Epidermal melanocyte (primary cell): ENCODE measurements around the genes TTC30A and CWC22.

- RRBS, result no CpG with 5 or more reads among the region's 4 CpGs
Measured at GRCh38 chr2:177295961-177296321, 31.4 kb upstream of the NFE2L2 start.

- RRBS, result no CpG with 5 or more reads among the region's 4 CpGs
Measured at GRCh38 chr2:177396126-177396813, 3.7 kb downstream of the AGPS start.

GRCh38 chr2:177618183-177619196 is at the start of gene TTC30A:
TTC30A (minus strand) TSS chr2:177618742.
- RRBS, result 2% methylated on average over 22 of the region's 76 CpGs

DNA sequence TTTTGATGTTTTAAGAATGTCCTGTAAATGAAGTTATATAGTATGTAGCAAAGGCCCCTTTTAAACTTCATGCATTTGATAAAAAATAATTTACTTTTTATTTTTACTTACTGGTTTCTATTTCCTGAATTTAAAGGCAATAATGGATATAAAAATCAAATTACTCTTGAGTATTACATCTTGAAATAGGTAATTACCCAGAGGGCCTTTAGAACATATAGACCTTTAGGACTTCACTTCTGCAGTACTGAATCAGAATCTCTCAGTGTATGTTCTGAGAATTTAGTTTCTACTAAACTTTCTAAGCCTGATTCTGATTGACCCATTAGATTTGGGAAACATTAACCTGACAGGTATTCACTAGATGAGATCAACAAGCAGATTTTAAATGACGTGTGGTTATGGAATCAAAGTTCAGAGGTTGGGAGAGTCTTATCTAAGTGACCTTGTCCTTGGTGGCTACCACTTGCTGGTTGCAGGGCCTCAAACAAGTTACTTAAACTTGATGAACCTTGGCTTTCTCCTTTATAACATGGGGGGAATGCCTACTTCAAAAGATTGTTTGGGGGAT is 198.8 kb downstream of the PDE11A start:
- RRBS, result no CpG with 5 or more reads among the region's 1 CpG

GRCh38 chr2:178191251-178191767 is 3.0 kb upstream of the OSBPL6 start:
- RRBS, result no CpG with 5 or more reads among the region's 6 CpGs

DNA sequence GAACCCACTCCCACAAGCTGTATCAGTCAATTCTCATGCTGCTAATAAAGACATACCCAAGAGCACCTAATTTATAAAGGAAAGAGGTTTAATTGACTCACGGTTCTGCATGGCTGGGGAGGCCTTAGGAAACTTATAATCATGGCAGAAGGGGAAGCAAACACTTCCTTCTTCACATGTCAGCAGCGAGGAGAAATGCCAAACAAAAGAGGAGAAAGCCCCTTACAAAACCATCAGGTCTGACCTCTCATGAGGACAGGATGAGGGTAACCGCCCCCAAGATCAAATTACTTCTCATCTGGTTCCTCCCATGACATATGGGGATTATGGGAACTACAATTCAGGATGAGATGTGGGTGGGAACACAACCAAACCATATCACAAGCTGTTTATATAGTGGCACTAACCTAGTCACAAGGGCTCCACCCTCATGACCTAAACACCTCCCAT is 109.9 kb downstream of the OSBPL6 start:
- RRBS, result no CpG with 5 or more reads among the region's 3 CpGs

DNA sequence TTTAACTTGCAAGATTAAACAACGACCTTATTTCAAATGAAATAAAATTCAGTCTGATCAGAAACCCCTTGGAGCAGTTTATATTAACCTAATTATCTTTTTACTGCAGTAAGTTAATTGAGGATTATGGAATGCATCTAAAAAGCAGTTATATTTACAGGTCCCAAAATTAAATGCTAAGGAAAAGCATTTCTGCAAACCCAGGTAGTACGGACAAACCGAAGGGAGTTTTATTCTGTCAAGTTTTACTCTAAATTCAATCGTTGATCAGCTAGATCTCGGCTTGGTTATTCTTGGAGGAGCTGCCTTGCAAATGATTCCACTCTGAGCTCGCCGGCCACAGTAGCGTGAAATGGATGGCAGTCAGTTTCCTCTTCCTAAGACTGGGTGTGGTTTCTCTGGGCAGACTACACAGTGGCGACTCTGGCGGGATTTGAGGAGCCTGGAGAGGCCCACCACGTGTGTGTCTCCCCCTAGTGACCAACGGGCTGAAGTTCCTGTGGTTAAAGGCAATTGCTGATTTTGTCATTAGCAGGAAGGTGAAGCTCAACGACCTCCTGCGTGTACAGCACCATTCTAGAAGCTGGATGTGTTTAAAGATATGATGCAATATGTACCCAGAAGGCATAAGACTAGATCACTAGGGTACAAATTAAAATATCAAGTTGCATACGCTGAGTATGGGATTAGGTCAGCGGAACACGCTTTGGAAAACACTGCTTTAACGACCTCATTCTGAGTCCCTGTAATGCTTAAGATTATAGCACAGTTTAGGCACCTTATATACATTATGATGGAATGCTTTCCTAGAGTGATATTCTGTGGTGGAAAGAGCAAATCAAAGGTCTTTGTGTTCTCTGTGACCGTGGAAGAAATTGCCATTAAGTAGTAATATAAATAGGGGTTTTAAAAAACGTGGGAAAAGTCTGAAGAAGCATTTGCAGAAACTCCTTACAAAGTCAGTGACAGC is 36.3 kb downstream of the PRKRA start:
- RRBS, result no CpG with 5 or more reads among the region's 20 CpGs

DNA sequence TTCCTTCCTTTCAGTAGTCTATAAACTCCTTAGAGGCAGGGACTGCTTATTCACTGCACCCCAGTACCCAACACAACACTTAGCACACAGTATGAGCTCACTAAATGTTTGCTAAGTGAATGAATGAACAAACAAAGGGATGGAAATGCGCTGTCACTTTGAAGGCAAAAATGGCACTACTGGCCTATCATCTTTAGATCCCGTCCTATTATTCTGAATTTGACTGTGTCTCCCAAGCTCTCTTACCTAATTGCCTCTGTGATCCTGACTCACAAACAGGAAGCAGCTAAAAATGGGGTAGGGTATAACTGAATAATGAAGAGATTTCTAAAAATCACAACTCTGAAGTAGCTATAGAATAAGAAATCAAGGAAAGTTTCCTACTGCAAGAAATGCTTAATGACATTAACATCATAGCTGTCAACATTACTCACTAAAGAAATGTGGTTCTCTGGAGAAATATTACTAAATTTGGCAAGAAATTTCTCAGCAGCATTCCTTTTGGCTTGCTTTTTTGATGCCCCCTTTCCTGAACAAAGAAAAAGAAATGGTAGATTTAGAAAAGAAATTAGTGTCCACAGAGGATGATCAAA is 9.7 kb downstream of the PRKRA start:
- RRBS, result no CpG with 5 or more reads among the region's 2 CpGs

DNA sequence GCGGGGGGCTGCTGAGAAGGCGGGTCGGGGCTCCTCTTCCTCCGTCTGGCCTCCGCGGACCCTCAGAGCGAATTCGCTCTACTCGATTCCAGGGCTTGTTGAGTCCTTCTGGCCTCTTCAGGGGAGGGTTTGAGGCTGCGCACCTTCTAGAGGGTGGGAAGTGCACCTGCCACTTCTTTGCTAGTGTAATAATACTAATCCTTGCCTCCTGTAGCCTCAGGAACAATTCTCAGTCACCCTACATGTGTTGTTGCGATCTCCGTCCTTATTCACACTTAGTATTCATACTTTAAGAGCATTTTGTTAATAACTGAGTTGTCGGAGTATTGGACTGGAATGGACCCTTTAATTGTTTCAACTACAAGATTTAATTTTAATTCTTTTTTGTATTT is 685 bp downstream of the PLEKHA3 start:
- RRBS, result no CpG with 5 or more reads among the region's 13 CpGs

GRCh38 chr2:178586351-178587078 is 106.3 kb downstream of the PLEKHA3 start:
- RRBS, result no CpG with 5 or more reads among the region's 6 CpGs

DNA sequence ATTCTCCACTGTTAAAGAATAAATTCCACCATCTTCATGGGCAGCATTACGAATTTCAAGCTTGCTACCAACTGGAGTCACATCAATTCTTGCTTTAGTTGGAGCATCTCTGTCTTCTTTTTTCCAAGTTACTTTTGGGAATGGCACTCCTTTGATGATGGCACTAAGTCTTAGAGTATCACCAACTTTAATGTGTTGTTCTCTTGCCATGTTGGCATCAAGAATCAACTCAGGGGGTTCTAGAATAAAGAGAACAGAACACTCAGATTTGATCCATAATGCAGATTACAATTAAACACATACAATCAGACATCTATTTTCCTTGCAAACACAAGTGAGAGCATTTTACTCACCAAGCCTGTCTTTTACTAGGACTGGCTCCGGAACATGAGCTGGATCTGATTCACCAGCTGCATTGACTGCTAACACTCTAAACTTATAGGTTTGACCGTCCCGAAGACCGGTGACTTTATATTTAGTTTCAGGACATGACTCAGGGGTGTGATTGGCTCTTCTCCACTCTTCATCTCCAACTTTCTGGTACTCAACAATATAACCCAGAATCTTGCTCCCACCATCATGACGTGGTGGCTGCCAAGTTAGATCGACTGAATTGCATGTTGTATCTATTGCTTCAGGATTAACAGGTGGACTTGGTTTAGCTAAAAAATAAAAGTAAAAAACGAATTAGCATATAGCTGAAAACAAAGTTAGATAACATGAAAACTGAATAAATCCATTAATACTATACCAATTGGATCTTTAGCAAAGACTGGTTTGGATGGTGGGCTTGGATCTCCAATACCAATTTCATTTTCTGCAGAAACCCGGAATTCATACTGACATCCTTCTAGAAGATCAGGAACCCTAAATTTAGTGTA is 112.4 kb downstream of the PLEKHA3 start:
- RRBS, result 97% methylated on average over 4 of the region's 9 CpGs

DNA sequence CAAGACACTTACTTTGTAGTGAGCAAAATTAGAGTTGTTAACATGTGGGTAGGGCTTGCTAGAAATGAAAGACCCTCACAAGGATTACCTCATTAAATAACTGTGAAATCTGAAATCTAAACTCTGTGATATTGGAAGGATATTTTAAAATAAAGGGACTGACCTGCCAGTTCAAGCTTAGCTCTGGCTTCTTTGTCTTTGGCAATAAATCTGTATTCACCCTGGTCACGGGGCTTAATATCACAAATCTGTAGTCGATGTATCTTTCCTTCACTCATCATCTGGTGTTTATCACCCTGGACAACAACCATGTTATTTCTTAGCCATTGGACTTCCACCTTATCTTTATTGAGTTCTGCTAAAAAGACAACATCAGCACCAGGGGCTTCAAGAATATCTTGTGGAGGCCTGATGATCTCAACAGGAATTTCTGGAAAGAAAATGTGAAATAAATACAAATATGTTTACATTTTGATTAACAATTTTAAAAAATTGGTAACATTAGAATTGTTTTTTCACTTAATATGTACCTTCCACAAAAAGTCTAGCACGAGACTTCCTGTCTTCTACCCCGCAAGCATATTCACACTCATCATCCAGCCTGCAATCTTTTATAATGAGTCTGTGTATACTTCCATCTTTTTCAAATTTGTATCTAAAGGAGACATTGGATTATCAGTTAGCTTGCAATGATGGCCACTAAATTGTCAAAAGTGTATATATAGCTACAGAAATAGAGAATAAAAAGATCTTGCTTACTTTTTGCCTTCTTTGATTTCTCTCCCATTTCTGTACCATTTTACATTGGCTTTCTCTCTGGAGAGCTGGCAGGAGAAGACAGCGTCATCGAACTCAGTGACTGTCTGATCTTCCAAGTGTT is 139.4 kb downstream of the PLEKHA3 start:
- RRBS, result no CpG with 5 or more reads among the region's 6 CpGs

DNA sequence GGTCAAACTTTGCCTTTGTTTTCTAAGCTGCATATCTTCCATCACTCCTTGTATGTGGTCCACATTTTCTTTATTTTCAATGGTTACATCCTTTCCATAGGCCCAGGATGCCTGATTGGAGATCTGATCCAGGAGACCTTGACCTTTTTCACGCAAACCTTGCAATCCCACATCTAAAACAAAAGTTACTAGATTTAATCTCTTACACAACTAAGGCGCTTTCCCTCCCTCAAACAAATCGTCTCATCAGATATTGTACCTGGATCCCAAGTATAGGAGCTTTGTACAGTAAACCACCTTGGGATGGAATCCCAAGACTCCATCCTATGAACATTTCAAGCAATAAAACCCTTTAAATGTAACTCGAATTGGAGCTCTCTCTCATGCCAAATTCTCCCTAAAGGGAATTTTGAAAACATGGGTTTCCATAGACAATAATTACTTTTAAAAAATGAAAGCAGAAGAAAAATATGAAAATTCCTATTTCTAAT is 71.9 kb upstream of the CCDC141 start:
- RRBS, result no CpG with 5 or more reads among the region's 4 CpGs

DNA sequence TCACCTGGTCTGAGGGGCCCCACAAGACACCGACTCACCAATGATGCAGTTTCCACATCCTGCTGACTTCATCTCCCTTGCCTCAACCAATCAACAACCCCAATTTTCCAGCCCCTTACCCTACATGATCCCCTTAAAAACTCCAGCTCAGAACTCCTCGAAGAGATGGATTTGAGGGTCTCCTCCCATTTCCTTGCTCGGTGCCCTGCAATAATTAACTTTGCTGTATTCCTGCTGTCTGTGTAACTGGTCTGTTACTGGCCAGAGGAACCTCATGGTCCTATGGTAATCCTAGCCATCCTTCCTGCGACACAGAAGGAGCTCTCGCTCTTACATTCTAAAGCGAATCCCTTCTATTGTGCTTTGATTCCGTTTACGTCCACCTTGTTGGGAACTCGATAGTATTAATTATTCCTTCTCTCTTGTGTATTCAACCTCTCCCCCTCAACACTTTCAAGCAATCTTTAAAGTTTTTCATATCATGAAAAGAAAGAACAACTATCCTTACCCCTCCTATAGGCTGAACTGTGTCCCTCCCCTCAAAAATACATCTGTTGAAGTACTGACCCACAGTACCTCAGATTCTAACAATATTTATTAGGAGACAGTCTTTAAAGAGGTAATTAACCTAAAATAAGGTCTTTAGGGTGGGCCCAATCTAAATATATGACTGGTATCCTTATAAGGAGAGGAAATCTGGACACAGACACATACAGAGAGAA is 89.9 kb upstream of the CCDC141 start:
- RRBS, result no CpG with 5 or more reads among the region's 9 CpGs

DNA sequence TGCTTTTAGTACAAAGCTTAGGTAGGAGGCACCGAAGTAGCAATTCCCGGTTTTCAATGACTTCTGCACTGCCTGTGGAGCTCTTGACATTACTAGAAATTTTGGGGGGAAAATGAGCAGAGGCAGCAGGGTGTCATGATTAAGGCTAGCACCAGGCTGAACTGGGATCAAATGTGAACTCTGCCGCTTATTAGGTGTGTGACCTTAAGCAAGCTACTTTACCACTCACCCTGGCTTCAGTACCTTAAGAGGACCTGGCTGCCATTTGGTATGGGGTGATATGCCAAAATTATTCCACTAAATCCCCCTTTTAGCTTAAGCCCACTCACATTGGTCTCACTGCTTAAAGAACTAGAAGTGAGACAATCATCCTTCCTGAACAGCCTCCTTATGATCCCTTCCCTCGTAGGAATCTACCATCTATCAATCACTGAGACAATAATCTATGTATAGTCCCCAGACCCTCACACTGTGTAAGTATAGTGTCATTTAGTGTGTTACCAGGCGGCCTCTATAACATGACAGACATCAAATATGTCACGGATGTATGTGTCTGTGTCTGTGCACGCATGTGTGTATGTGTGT is 36.9 kb downstream of the SESTD1 start:
- RRBS, result no CpG with 5 or more reads among the region's 7 CpGs

- RRBS, result no CpG with 5 or more reads among the region's 1 CpG
Measured at GRCh38 chr2:179238957-179239553, 25.6 kb downstream of the SESTD1 start.

DNA sequence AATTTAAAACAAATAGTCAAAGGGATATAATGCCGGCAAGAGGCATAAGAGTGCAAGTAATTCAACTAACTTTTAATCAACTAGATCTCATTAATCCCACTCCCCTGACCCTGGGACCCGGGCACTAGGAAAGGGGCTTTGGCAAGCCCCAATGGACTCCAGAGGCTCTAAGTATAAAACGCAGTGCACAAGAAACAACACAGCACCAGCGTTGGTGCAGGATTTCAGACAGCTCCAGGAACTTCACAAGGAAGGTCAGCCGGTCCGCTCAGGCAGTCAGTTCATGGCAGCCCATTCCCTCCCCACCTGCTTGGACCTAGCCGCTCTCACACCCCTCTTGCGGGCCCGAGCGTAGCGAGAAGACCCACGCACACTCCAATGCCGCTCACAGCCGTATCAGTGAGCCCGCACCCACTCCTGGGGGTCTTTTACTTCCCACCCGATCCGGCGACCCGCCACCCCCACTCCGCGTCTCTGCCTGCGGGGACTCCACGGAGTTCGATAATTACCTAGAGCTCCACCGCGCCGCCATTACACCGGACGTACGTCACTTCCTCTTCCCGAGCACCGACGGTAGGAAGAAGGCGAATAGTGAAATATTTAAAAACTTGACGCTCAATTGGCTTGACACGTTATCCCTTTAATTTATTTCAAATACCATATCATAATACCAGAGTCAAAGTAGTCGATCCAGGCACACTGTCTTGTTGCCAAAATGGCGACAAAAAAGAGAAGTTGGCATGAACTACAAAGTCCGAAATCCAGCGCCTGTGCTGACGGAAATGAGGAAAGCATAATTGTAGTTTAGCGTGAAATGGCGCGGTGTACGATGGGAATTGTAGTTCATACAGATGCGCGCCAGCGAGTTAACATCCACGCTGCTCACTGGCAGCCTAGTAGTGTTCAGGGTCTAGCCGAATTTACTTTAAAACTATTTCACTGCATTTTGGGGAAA is at the start of gene CWC22:
TSS of gene CWC22 (minus strand) at position 737 of the 955 bp plus-strand sequence.
- RRBS, result 5% methylated on average over 9 of the region's 50 CpGs

- RRBS, result no CpG with 5 or more reads among the region's 3 CpGs
Measured at GRCh38 chr2:181124517-181124935, 144.1 kb downstream of the UBE2E3 start.

DNA sequence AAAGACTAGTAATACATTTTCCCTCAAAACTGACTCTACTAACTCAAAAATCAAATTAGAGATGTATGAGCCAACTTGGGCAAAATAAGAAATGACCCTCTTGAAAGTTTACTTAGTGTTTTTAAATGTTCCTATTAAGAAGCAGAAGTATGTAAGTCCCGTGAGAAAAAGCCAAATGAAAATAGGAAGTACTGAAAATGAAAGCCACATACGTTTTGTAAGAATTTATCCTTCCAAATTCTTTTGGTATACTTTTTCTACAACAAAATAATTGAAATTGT is 148.0 kb upstream of the ITGA4 start:
- RRBS, result no CpG with 5 or more reads among the region's 2 CpGs